Panc1 (cell line): ENCODE measurements around a stretch of chr3.

DNA sequence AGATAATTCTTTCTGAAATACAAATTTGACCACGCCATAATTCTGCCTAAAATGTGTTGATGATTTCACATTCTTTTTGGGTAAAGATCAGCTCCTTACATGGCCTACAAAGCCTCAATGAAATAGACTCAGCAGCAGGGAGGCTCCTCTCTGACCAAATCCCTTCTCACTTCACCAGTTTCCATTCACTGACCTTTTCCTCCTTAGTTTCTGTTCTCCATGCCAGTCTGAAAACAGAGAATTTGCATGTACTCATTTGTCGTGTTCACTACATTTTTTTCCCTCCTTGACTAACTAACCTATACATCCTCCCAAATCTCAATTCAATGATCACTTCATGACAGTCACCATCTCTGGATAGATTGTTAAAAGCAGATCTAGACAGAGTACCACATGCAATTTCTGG lies 77.3 kb downstream of the CHL1 start:
- RRBS, 2 experiments = no CpG with 5 or more reads among the region's 2 CpGs

GRCh38 chr3:2097817-2098337 lies 789 bp upstream of the CNTN4 start:
- RRBS, 2 experiments = 15 to 29% methylated on average over 2 of the region's 21 CpGs

DNA sequence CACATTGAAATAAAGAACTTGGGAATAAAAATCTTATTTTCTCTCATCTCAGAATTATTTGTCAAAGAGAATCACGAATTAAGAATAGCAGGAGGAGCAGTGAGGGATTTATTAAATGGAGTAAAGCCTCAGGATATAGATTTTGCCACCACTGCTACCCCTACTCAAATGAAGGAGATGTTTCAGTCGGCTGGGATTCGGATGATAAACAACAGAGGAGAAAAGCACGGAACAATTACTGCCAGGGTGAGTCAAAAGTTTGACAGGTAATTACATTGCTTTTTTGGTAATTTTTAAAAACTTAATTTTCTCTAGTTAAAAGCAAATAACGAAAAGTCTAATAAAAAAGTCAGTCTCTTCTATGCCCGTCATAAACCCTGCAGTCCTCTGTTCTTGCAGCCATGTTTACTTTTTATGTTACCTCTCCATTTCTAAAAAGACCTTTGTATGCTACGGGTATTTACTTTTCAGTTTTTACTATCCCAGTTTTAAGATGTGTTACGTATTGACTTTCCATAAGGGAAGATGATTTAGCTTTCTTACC lies 10.5 kb downstream of the TRNT1 start:
- RRBS, 2 experiments = no CpG with 5 or more reads among the region's 8 CpGs

GRCh38 chr3:3173359-3173814 lies 6.1 kb downstream of the CRBN start:
- RRBS, 2 experiments = no CpG with 5 or more reads among the region's 2 CpGs

- RRBS, 2 experiments = no CpG with 5 or more reads among the region's 2 CpGs
These were observed 47.6 kb downstream of the SETMAR start for GRCh38 chr3:4350663-4351248.

DNA sequence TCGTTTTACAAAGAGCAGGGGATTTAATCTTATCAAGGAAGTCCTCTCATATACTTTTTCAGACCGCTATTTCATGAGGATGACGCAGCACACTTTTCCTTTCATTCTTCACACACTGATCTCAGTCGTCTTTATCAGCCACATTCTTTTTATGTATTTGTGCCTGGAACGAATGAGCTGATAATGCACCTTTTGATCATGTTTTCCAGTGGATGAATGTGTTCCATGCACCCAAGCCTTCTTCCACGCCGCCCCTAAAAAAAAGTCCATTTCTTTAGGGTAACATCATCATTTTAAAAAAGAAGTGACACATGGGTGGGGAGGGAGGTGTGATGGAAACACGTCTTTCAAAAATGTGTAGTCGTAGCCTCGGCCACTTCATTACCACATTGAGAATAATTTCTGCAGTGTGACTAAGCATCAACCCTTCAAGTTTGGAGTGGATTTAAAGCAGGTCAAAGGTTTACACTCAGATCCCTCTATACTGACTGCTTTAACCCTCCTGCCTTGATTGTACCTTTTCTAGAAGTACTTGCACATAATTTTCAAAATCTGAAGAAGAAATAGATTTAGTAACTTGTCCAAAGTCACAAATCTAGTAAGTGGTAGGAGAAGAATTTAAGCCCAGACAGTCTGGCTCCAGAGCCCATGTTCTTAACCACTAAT lies 48.3 kb downstream of the SETMAR start:
- RRBS, 2 experiments = no CpG with 5 or more reads among the region's 10 CpGs

DNA sequence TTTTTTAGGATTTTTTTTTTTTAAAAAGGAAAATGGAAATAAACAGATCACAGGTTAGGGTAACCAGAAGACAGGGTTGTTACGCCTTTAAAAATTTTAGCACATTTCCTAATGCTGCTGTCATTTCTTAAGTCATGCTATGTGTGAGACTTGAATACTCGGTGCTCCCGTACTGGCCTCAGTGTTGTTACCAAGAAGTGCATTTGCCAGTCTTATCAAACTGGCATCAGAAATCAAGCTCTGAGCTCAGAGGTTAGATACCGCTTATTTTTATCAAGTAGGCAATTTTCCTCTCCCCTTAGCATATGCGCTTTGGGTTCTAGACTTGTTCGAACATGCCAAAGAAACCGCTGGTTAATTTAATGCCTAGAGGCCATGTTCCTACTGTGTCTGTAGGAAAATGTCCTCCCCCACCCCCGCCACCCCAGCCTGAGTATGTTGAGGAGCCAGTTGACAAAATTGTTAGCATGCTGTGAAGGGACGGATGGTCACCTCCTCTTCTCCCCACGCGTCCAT lies 88.8 kb downstream of the ITPR1 start:
- RRBS, 2 experiments = no CpG with 5 or more reads among the region's 11 CpGs

DNA sequence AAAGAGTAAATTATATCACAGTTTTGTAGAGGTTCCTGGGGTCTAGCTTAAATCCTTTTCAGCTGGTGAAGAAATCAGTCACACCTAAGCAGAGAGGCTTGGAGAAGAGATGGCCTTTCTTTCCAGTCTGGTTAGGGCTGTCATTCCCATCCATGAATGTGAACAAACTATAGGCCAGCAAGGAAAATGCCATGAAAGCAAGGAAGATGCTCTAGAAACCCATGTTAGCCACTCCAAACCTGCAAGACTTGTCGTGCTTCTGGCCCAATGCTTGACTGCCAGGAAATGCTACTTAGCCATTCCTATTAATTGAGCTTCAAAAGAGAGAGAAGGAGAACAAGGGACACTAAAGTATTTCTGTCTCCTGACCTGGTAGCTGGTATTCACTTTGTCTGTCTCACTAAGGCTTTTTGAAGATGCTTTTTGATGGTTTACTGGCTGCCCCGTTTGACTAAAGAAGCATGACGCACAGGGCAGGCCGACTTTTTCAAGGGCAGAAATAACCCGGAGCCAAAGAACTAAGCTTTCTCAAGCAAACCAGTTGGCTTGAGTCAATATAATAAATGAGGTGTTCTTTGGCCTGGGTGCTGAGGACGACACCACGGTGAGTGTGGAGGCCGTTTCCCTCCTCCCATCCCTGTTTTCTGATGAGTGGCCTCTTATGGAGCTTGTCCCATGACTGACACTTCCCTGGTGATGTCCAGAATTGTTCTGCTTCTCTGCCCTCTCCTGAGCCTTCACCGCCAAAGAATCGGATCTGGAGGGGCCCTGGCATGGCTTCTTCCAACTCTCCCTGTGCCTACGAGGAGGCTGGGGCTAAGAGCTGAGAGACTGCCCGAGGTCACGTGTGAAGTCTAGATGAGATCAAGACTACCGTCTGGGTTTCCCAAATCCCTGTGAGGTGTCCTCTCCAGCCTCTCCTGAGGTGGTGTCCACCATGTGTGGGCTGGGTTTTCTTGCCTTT lies 220.8 kb downstream of the ITPR1 start:
- RRBS, 2 experiments = no CpG with 5 or more reads among the region's 14 CpGs

DNA sequence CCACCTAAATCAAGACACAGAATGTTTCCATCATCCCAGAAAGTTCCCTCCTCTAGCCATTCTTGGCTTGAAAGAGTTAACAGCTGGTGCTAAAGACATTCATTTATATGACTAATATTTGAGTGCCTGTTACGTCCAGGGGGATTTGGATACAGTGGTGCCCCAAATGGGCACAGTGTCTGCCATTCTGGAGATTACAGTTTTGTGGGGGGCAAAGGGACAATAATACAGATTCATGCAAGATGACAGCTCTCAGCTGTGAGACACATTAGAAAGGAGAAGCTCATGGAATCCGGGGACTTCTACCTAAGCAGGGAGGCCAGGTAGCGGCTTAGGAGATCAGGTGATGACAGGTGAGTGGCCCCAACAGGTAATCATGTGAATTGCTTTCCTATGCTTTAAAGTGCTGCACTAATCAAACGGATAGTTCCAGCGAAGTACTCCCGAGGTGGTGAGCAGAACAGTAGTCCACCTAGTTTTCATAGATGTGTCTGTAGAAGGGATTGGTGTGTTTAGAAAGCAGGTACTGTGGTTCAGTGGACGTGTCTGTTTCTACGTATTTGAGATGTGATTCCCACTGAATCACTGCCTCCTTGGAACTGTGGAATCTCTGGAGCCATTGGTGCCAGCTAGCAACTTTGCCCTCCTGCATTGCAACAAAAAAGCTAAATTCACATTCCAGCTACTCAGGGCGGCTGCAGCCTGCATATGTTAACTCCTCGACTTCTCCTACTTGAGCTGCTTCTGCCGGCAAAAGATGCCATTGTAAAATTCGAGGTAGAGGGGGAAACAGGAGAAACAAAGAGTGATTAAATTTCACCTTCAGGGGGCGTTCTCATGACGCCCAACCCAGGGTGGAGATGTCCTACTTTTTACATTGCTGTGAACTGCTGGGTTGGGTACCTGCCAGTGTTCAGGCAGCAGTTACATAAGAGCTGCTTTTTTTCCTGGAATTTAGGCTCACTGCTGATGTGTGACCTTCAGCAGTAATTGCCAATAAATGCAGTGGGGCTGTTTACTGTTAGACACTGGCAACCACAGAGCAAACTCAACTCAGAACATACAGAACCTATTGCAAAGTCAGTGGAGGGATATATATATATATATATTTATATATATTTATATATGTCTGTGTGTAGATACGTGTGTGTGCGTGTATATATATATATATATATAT lies 227.3 kb downstream of the ITPR1 start:
- RRBS, 2 experiments = no CpG with 5 or more reads among the region's 16 CpGs

DNA sequence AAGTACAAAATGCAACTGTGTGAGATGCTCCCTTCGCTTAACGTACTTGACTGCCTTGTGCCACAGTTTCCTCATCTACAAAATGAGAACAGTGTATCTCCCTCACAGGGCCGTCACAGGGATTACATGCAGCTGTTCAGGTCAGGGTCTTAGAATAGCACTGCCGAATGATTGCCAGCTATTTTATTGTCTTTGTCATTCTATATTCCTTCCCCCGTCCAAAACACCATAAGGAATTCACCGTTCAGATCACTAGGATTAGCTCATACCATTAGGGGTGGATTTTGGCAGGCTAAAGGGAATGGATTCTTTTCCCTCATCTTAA lies 171.9 kb upstream of the BHLHE40 start:
- RRBS, 2 experiments = no CpG with 5 or more reads among the region's 6 CpGs

DNA sequence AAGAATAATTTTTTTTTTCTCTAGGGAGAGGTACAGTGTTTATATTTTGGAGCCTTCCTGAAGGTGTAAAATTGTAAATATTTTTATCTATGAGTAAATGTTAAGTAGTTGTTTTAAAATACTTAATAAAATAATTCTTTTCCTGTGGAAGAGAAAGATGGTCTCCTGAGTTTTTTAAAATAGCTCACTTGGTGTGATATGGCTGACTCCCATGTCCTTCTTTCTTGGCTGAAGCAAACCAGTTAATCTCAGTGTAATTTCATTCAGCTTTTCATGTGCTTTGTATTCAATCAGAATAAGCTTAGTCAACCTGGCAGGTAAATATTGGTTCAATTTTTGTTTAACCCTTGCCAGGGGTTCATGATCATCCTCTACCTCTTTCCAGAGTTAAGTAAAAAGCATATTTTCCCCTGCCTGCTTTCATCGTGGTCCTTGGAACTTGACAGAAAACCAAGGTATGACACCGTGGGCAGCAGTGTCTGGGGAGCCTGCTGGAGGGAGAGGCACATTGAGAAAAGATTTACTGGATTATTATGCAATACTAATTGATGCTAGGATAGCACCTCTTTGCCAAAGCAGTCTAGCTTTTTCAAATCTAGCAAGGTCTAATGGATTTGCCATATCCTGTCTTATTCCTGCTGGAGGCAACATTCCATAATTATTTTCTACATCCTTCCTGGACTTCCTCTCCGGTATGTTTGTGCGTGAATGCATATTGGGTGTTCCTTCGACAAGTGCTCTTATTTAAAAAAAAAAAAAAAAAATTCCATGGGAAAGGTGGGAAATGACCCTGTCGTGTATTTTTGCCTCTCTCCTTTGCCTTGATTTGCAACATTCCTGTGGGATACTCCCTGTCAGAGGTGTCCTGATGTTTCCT lies 6.0 kb downstream of the BHLHE40 start:
- RRBS, 2 experiments = no CpG with 5 or more reads among the region's 6 CpGs

DNA sequence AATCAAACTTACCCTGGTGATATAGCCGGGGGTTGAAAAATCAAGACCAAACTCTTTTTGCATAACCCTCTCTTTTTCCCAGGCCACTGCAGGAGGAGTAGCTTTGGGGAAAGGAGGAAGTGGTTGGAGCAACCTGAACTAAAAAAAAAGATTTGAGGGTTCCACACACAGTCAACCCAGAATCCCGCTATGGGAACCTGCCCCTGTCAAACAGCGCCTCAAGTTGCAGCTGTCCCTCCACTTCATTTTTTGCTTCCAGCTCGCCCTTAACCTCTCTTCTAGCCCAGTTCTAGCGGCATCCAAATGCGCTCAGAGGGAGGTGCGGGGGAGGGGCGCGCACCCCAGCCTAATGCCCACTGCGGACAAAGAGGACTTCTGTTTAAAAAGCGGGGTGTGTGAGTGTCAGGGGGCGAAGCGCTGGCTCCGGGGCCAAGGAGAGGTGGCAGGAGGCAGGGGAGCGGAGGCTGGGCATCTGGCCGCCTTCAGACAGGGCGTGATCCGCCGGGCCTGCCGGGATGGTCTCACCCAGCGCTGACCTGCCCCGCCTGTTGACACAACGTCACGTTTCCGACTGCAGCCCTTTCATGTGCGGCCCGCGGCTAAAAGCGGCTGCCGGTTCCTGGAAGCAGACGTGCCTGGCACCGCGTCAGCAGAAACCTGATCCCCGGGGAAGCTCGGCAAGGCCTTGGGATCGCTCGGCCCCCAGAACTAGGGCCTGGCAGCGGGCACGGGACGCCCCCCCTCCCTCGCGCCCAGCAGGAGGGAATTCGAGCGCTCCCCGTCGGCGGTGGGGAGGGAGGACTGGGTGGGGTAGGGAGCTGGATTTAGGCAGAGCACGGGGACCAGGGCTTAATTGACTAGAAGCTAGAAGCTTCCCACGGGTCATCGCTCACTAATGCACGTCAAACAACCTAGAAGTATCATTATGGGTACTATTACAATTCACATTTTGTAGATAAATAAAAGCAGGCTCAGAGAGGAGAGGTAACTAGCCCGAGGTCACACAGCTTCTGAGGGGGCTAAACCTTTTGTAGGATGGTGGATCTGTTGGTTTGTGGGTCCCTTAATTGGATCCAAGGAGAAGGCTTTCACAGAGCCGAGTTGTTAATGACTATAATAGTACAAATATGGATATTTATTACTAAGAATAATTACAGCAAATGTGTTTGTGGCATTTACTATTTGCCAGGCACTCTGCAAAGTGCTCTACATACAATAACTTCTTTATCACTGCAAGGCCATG lies 7.6 kb downstream of the BHLHE40 start:
- RRBS, 2 experiments = 2 to 6% methylated on average over 18 of the region's 53 CpGs

DNA sequence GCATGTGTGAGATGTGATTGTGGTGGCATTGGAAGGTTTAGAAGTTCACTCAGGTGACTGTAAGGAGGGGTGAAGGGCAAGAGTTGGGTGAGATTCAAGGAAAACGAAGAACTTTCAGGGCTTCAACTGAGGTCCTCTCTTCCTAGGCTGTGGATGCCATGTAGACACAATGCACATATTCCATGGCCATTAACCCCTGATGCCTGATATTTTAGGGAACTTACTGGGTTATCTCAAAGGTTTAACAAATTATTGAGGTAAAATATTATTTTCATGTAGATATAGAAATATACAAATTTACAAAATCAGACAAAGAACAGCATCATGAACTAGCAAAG lies 447.7 kb downstream of the GRM7 start:
- RRBS, 2 experiments = no CpG with 5 or more reads among the region's 1 CpG

DNA sequence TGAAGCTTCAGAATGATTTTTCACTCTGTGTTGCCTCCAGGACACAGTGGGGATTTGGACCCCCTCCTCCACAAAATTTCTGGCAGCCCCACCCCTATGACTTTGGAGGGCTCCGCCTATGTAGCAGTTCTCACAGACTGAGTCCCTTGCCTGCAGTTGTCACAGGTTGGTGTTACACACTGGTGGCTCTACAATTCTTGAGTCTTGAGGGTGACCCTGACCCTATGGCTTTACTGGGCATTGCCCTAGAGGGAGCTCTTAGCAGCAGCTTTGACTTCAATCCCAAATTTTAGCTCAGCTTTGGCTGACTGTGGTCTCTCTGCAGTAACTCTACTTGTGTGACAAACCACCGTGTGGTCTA lies 644.2 kb downstream of the GRM7 start:
- RRBS, 2 experiments = no CpG with 5 or more reads among the region's 2 CpGs

DNA sequence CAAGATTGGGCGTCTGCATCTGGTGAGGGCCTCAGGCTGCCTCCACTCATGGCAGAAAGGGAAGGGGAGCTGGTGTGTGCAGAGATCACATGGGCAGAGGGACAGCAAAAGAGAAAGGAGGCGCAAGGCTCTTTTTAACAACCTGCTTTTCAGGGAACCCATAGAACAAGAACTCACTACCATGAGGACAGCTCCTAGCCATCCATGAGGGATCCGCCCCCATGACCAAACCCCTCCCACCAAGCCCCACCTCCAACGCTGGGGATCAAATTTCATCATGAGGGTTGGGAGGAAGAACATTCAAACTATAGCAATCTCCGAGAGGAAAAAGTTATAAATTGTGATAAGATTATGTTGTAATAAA lies 84.7 kb upstream of the LMCD1 start:
- RRBS, 2 experiments = no CpG with 5 or more reads among the region's 5 CpGs

- RRBS, 2 experiments = no CpG with 5 or more reads among the region's 2 CpGs
These were observed 55.7 kb upstream of the LMCD1 start for GRCh38 chr3:8445844-8446327.

GRCh38 chr3:8460923-8461509 lies 40.6 kb upstream of the LMCD1 start:
- RRBS, 2 experiments = no CpG with 5 or more reads among the region's 3 CpGs

- RRBS, 2 experiments = 2 to 13% methylated on average over 9 to 15 of the region's 33 CpGs
These were observed 639 bp downstream of the OXTR start for GRCh38 chr3:8768651-8769296.

DNA sequence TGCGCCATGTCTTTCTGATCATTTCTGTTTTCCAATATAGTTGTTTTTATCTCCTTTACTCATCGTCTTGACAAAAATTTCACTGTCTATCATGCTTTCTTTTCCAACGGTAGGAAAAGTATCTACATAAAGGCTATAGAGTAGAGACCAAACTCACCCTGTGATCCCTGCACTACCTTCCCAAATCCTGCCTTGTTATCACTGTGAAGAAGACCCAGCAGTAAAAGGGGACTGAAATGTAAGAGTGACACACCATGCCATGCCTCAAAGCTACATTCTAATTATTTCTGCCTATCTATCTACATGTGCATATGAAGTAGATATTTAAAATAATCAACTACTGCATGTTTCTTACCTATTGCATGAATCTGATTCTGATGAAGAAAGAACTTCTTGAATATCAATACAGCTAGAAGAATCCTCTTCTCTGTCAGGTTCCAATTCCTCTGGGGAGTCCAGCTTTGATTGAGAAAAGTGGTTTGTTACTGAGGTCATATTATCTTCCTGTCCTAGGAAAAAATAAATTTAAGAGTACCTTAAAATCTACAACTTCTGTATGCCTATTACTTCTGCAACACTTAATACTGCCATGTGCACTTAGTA lies 64.6 kb downstream of the RAD18 start:
- RRBS, 2 experiments = no CpG with 5 or more reads among the region's 3 CpGs